Osteocyte (in vitro differentiated cells): ENCODE measurements around the genes SLC46A2 and KIF12.

DNA sequence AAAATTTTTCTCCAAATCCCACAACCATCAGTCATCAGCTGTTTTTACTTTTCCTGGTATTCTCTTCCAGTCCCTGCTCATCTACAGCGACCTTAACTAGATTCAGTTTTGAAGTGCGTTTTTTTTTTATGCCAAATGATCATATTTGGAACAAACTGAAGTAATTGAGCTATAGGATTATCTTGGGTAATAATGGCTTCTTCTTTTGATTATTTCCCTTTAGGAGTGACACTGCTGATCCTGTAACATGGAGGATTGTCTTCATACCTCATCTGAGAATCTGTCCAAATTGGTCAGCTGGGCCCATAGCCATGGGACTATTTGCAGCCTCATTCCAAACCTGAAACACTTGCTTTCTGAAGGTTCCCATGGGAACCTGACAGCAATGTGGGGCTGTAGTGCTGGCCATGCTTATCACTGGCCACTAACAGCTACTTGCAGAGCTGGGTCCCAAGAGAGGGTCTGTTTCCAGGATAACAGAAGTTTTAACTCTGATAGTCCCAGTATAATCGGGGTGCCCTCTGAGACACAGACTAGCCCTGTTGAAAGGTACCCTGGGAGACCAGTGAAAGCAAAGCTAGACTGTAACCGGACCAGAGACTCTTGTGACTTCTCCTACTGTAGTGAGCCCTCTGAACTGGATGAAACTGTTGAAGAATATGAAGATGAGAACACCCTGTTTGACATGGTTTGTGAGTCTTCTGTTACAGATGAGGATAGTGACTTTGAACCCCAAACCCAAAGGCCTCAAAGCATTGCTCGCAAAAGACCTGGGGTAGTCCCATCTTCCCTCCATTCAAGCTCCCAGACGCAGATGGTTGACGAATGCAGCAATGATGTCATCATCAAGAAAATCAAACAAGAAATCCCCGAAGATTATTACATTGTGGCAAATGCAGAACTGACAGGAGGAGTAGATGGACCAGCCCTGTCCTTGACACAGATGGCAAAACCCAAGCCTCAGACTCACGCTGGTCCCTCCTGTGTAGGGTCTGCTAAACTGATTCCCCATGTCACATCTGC is 87.5 kb downstream of the KIAA1958 start:
- PRO-cap = no peak

DNA sequence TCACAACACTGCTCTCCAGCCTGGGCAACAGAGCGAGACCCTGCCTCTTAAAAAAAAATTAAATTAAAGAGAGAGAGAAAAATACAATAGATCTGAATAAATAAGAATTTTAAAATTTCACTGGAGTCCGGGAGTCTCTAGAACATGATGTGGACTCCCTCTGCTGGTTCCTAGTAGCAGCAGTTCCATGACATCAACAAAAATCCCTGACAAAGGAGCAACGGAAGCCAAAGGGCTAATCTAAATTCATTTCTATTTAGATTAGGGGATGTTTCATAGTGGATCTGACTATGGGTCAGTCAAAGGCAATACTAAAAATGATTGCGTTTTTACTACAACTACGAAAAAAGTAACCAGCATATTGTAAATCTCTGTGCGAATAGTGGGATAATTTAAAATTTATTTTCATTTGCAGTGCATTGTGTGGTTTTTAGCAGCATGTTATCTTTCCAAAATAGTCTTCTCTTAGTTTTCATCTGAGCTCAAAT is 6.8 kb downstream of the INIP start:
- PRO-cap = no peak

GRCh38 chr9:112737667-112738146 is 12.9 kb upstream of the SNX30 start:
- PRO-cap = no peak

- PRO-cap = no peak
These were observed 23.1 kb downstream of the SLC46A2 start for GRCh38 chr9:112867390-112868190.

DNA sequence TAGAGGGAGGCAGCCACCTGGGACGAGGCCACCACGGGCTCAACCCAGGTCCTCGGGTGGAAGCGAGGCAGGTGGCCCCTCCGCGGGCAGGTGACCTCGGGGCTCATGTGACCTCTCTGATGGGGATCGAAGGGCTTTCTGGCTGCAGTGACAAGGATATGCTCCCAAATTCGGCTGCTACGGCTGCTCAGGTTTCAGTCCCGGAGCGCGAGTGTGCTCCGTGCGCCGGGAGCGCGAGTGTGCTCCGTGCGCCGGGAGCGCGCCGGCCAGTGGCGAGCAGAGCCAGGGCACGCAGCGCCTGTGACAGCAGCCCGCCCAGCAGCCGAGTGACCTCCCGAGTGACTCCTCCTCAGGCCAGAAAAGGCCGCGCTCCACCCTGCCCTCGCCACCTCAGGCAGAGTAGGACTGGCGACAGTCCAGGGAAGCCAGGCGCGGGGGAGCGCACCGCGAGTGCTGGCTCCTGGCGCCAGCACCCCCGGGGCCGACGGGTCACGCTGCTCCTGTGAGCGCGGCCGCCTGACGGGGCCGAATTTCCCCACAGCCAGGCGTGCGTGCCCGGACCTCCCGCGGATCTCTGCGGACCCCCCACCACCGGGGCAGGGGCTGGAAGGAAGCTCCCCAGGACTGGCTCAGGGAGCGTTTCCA is at the start of gene SLC46A2:
TSS of gene SLC46A2 (minus strand) at position 302 of the 645 bp plus-strand sequence.
- PRO-cap = no peak

GRCh38 chr9:113154939-113155283 is 4.1 kb downstream of the SLC31A2 start:
- PRO-cap = no peak

- PRO-cap = no peak
These were observed 1.3 kb downstream of the HDHD3 start for GRCh38 chr9:113375294-113376029.

- PRO-cap = no peak
These were observed 17.7 kb downstream of the RGS3 start for GRCh38 chr9:113481067-113481746.

DNA sequence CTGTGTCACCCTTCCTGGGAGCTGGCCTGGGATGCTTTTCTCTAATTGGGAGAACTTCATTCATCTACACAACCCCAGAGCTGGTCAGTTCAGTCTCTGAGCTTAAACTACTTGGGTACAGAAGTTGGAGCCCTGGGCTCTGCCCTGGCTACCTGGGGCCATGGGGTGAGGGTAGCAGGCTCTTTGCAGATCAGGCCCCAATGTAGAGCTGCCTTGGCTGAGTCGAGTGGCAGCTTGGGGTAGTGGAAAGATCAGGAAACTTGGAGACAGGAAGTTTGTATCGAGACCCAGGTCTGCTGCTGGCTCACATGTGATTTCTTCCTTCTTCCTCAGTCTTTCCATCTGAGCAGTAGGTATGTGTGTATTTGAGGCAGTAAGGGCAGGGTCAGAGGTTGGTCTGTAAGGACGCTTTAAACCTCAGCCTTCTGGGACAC is 54.6 kb downstream of the RGS3 start:
- PRO-cap = no peak

GRCh38 chr9:113523062-113524236 is 59.9 kb downstream of the RGS3 start:
- PRO-cap = no peak

GRCh38 chr9:113527960-113528577 is 64.5 kb downstream of the RGS3 start:
- PRO-cap = no peak

DNA sequence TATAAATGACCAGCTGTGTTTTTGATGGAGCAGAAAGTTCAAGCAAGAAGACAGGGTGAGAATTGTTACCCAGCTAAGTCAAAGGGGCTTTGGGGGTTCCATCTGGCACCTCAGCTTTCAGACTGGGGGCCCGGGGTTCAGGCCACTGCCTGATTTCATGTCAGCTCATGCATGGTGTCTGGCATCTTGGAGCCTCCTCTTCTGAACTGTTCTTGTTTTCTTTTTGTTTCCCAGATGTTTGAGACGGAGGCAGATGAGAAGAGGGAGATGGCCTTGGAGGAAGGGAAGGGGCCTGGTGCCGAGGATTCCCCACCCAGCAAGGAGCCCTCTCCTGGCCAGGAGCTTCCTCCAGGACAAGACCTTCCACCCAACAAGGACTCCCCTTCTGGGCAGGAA is 119.7 kb downstream of the RGS3 start:
- PRO-cap = no peak

DNA sequence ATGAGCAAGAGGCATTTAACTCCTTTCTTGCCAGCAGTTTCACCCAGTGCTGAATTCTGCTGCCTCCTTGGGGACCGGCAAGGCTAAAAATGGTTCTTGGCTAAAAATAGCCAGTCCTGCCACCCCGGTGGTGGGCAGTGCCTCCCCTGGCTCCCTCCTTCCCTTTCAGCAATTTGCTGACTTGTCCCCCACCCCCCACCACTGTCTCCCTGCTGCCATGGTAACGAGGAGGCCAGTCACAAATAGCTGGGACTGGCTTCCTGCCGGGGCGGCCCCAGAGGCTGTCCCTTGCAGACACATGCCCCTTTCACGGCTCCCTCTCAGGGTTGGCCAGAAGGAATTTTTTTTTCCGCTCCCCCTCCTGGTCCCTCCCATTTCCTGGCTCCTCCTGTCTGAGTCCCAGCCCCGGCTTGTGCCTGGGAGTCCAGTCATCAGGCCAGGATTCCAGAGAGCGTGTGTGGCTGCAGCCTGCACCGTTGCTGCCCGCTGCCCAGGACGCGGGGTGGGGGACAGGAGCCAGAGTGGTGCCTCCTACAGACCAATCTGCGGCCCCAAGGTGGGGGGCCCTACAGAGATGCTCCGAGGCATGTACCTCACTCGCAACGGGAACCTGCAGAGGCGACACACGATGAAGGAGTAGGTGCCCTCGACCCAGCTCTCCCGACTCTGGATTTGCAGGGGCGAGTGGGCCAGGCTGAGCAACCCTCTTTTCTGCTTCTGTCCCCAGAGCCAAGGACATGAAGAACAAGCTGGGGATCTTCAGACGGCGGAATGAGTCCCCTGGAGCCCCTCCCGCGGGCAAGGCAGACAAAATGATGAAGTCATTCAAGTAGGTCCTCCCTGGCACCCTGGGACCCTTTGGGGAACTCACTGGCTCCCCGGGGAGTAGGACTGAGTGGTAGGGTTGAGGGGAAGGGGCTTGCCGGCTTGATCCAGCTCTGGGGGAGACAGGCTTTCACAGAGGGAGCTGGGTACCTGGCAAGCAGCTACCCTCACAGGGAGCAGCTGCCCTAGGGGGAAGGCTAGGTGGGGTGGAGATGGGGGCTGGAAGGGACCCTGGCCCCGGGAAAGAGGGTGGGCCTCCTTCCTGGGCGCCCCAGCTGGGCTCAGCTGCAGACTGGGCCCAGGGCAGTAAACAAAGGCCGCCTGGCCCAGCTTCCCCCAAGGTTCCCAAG is 130.6 kb downstream of the RGS3 start:
- PRO-cap = bidirectional peak, plus-strand start at position 427 of the sequence, minus-strand start at position 90 of the sequence

DNA sequence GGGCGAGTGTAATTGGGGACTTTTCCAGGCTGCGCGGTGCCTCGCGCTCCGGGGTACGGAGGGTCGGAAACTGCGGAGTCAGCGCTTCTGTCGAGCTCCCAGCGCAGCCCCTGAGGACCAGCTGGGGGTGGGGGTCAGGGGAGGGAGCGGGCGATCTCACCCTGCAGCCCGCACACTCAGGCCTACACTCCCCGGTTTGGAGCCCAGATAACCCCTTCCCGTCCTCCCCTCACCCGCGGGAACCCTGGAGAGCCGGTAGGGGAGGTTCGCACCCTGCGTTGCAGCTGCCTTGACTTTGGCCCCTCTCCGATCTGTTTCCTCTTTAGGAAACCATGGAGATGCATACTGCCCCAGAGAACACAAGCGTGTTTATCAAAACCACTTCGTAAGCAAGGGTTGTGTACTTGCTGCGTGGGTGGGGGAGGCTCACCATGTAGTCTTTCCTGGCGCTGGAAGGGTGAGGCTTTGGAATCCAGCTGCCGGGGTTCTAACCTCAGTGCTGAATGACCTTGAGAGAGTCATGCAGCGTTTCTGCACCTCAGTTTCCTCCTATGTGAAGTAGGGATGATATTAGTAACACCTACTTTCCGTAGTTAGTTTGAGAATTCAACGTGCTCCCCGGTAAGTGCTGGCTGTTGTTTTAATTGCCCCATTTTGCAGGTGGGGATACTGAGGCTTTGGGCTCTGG is 188.1 kb upstream of the ZNF618 start:
- PRO-cap = no peak

DNA sequence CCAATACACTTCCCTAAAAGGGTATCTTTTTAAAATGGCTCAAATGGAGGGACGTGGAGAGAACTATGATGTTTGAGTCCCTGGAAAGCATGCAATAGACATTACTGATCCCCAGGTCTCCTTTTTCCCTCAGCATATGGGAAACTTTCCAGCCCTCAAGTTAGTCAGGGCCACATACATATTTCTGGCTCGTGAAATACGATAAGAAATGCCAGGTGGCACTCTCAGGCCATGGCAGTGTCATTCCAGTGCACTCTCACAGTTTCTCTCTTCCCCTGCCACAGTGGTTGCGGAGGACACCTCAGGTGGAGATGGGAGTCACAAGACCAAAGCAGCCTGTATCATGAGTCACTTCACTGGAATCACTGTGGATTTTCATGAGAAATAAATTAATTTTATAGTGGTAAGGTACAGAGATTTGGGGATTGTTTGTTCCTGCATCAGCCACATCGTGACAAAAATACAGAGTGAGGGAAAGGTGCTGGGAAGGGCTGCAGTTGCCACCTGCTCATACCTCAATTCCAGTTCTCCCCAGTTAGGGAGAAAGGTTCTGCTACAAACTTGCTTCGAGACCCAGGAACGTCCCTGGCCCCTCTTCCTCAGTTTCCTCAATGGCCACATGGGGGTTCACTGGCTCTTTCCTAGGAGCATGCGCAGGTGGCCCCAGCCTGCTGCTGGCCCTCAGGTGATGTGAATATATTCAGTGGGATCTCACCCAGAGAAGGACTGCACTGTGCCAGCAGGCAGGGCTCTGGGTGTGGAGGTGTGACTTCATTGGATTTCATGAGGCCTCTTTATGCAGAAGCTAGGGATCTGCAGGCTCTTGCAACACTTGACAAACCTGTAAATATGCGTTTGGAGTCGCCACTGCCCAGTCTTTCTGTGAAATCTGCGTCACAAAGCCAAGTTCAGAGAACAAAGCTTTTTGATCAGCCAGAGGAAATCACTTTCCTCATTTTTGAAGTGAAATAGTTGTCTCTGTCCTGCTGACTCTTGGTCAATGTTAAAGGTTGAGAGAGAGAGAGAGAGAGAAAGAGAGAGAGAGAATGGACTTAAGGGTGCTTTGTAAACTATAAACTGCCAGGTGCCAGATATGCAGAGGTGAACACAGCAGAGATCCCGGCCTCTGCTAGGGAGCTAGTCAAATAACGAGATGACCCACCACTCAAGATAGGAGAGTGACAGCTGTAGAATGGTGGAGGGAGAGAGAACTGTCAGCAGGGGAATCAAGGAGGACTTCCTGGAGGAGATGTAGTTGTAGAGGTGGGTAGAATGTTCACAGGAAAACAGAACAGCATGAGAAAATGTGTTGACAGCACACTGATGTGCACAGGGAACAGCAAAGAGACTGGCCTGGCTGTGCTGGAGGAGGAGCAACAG is 167.4 kb upstream of the ZNF618 start:
- PRO-cap = no peak

DNA sequence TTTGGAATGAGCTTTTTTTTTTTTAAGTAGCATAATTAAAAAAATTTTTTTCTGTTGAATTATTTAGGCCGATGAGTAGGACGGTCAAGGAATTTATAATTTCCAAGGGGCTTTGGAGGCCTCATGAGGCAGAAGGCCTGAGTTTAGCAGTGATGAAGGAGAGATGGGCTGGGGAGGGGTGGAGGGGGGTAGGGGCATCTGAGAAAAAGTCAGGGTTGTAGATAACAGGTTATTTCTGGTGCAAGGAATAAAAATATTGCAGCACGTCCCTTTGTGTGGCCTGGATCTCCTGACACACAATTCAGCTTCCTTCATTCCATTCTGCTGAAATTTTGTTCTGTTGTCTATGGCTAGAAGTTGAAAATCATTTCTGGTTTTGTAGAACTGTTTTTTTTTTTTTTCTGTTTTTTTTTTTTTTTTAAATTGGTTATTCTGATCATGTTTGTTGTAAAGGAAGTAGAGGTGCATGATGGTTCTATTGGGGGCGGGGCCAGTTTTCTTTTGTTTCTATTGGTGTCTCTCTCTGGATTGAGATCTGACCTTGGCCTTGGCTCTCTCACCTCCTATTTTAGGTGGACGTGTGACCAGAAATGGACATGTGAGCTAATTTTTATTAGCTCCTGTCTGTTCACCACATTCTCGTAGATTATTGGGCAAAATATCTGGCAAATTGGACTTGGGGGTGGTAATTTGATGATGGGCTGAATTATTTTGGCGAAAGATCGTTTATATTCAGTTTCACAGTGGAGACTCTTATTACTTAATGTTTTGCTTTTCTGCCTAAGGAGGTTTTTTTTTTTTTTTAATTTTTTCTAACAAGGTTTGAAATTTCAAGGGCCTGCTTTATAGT is 3.1 kb downstream of the ZNF618 start:
- PRO-cap = no peak

GRCh38 chr9:113910062-113910665 is 34.1 kb downstream of the ZNF618 start:
- PRO-cap = no peak

DNA sequence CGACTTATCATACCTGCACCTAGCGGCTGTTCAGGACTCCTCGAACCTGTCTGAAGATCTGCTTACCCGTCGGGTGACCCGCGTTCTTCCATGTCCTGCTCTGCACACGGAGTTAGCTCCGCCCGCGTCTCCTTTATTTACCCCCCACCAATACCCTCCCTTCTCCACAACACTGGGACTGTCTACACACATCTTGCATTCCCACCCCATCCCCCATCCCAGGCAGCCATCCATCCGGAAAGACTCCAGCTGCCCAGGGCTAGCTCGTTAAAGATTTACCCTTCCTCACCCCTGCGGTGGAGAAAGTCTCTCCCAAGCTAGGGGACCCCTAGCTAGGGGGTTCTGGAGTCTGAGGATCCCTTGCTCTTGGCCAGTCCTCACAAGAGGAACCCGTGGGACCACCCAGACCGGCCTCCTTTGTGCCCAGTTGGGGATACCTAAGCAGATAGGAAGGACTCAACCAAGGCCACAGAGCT is at the start of gene KIF12:
TSS of gene KIF12 (minus strand) at position 108 of the 476 bp plus-strand sequence.
- PRO-cap = no peak

DNA sequence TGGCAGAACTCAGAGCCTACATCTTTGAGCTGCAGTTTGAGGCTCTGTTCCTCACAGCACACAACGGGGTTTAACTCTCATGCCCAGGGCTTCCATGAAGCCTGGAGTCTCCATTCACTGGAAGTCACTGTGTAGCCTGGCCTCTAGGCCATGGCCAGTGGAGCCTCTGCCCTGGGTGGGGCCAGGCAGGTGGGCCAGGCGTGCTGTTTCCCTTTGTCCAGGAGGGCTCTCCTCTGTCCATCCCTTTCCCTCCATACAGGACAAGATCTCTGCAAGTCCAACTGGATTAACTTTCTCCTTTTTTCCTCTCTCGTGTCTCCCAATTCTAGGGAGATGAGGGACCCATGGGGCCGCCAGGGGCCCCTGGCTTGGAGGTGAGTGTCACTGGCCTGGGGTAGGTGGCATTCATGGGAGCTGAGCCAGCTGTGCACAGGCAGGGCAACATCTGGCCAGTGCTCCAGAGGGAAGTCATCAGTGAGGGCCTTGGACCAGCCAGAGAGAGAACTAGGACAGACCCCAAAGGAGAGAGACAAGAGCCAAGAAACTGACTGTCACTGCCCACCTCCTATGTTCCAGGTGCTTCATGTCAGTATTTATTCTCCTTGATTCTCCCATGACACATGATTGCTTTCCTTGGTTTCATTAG is 80.9 kb upstream of the ORM1 start:
- PRO-cap = no peak

DNA sequence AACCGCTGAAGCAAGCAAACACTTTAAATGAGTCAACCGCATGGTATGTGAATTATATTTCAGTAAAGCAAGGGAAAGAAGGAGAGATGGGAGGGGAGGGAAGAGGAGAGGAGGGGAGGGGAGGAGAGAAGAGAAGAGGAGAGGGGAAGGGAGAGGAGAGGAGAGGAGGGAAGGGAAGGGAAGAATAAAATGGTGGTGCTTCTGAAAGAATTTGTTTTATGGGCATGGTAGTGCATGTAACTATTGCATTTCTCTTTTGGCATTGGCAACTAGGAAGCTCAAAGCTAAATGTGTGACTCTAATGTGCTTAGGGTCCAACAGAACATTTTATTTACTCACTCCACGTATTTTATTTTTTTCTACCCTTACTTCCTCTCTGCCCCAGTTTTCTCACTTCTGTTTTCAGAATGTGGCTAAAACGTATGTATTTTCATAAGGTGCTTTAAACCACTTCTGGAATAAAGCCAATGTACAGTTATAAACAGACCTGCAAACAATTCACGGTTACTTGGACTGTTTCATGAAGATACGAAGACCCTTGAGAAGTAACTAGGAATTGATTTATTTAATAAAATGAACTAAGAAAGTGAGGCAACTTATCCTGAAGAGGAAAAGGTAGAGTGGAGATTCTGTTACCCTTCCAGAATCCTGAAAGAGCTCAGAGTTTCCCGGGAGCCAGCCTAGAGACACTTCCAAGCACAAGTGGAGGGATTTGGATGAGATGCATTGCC is 21.0 kb downstream of the AKNA start:
- PRO-cap = no peak